Mesangial cell (primary cell): ENCODE results near the genes TBC1D22B and ZFAND3.

- RAMPAGE, long total RNA: no peak
Observed at GRCh38 chr6:36676966-36677616, 1.4 kb upstream of the CDKN1A start.

DNA sequence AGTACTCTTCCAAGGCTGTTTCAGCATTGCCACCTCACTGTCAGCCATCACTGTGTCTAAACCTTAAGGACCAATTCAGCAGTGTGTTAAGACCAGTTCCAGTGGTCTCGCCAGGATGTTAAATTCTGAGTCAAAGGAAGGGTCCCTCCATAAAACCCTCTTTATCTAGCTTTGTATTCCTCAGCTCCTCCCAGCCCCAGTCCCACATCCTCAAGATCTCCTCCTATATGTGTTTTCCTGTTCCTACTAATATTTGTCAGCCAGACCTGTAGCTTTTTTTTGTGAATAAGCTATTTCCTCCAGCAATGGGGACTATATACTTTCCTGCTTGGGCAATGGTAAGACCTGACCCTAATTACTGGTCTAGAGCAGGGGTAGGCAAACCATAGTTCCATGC lies 7.1 kb upstream of the RAB44 start:
- RAMPAGE, long total RNA: no peak

DNA sequence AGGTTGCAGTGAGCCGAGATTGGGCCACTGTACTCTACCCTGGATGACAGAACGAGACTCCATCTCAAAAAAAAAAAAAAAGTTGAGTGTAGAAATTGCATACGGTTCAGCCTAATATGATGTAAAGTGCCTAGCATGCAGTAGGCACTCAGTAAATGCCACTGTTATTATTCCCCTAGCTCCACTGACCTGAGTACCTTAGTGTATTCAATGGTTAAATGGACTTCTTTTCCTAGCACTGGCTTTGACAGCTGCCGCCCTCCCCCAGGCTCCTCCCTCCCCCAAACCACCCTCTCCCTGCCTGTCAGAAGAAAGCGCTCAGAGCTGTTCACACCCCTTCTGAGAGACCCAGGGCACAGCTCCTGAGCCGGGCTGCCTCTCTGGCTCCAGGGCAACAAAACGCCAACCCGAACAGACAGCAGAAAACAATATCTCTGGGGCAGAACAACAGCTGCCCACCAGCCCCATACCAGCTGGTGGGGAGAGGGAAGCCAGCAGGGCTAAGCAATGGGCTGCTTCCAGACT lies 4.6 kb downstream of the CPNE5 start:
- RAMPAGE, long total RNA: no peak

- RAMPAGE, long total RNA: no peak
Observed at GRCh38 chr6:36852774-36853171, 13.5 kb upstream of the CPNE5 start.

DNA sequence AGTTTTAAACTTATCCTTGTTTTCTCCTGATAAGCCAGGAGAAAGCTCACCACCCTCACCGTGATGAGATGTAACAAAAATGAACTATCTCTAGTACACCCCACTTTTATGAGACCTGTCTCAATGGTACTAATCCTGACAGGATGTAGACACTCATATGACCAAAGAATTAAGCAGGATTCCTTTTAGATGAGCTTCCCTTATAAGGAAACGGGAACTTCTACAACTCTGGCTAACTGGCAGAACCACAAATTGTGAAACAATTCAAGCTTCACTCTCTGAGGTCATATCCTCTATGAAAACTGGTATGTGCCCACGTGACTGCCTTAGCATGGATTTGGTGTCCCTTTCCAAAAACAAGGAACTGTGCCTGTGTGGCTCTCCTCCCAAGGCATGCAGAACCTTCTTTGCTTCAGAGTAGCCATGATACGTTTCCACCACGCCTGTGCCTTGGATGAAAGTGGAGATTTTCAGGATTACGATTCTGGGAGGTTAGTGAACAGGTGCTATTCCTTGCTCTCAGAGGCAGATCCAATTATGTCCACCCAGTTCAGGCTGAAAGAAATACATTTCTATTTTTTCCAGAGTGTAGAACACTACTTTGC lies 14.1 kb upstream of the CPNE5 start:
- RAMPAGE, long total RNA: no peak

GRCh38 chr6:37005971-37006604 lies 633 bp downstream of the FGD2 start:
- RAMPAGE, long total RNA: no peak

DNA sequence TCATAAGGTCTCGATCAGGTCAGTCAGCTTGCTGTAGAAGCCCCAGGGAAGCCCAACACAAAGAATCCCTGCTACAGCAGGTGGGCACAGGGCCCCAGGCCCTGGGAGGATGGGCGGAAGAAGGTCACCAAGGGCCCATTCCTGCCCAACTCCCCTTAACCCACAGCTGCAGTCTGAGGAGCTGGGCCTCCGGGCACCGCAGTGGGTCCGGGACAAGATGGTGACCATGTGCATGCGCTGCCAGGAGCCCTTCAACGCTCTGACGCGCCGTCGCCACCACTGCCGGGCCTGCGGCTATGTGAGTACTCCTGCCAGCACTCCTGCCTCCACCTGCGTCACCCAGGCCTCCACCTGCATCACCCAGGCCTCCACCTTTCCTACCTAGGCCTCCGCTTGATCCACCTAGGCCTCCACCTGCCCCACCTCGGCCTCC lies 16.6 kb downstream of the FGD2 start:
- RAMPAGE, long total RNA: no peak

DNA sequence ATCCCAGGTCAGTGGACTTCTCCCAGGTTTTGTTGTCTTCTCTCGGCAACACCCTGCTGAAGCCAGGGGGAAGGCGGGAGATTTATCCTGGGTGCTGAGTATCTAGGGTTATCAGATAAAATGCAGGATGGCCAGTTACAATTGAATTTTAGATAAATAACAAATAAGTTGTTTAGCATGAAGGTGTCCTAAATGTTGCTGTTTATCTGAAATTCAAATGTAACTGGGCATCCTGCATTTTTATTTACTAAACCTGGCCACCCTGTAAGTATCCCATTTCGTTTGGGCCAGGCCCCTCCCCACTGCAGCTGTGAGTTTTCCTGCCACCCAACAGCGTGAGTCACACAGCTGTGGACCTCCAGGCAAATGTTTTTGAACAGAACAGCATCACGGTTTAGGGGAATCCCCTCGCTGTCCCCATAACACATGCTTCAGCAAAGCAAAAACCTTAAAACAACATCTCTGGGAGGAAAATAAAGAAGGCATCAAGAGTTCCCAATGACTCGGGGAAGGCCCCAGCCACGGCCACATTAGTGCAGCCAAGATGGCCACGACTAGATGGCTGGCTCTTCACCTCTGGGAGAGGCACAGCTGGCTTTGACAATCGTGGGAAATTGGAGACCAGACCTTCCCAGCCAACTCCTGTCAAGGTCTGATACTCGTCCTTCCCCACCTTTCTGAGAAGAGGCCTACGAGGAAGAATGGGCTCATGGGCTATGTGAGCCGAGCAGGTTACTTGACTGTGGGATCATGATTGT lies 43.3 kb downstream of the FGD2 start:
- RAMPAGE, long total RNA: no peak

- RAMPAGE, long total RNA: no peak
Observed at GRCh38 chr6:37049763-37050796, 44.6 kb downstream of the FGD2 start.

DNA sequence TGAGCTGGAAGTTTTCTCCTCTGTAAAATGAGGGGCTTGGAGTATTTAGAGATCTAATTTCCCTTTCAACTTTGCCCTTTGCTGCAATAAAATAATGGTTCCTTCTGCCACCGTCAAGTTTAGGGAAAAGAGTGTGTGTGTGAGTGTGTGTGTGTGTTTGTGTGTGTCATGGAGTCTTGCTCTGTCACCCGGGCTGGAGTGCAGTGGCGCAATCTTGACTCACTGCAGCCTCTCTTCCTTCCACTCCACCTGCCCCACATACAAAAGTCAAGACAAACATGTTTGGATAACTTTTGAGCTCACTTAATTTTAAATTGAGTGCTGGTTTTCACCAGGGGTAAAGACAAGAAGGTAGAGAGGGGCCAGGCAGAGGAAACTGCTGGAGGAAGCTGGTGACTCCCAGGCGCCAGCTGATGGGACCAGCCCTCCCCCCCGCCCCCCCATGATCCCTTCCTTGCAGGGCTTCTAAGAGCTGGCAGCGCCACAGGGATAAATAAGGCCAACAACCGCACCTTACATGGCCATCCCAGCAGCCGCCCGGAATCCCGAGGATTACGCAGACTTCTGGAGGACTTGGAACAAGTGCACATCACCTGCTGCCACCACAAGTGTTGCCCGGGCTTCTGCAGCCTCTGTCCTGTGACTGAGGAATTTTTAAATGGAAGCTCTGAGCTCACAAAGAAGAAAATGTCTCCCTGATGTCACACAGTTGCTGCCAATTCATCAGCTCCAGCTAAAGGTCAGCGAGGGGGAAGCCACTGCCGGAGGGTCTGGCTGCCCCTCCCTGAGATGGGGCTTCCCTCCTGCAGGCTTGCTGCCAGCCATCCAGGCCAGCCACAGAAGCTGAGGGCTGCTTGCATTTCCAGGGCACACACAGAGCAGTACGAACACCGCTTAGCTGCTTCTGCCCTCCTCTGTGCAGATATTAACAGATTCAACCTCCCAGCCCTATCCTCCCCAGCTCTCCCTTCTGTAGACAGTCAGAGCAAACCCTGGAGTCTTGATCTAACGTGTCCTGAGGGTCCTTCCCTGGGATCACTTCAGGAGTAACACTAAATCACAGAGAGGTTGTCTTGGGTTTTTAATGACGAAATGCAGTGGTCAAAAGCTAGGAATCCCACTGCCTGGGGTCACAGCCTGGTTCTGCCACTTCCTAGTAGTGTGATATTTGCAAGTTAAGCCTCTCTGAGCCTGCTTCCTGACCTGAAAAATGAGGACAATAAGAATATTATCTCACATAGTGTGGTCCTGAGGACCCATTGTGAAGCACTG lies 38.7 kb upstream of the PIM1 start:
- RAMPAGE, long total RNA: no peak

DNA sequence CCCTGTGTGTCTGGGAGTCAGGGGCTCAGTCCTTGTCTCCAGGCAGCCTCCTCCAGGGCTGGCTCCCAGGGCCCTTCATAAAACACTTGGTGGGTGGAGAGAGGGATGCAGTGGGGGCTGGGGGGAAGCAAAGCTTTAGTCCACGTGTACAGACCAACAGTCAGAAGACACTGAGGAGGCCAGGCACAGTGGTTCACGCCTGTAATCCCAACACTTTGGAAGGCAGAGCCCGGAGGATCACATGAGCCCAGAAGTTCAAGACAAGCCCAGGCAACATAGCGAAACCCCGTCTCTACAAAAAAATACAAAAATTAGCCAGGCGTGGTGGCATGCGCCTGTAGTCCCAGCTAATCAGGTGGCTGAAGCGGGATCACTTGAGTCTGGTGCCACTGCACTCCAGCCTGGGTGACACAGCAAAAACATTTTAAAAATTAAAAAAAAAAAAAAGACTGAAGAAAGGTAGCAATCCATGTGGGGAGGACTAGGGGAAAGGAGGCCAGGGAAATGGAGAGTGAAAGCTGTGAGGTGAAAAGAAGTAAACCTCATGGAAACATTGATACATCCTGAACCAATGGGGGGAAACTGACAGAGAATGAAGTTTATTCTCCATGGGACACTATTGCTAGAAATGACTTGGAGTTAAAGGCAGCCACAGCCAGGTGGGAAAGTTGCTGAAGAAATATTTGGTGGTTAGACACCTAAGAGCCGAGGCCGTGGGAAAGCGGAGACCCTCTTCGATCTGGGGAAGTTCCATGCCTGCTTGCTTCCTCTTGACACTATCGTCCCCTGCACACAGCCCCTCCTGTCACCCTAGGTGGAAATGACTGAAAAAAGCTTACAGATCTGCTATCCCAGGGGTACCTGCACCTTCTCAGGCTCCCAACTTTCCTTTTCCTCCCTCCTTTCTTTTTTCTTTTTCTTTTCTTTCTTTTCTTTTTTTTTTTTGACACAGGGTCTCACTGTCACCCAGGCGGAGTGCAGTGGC lies 35.5 kb downstream of the PIM1 start:
- RAMPAGE, long total RNA: no peak

DNA sequence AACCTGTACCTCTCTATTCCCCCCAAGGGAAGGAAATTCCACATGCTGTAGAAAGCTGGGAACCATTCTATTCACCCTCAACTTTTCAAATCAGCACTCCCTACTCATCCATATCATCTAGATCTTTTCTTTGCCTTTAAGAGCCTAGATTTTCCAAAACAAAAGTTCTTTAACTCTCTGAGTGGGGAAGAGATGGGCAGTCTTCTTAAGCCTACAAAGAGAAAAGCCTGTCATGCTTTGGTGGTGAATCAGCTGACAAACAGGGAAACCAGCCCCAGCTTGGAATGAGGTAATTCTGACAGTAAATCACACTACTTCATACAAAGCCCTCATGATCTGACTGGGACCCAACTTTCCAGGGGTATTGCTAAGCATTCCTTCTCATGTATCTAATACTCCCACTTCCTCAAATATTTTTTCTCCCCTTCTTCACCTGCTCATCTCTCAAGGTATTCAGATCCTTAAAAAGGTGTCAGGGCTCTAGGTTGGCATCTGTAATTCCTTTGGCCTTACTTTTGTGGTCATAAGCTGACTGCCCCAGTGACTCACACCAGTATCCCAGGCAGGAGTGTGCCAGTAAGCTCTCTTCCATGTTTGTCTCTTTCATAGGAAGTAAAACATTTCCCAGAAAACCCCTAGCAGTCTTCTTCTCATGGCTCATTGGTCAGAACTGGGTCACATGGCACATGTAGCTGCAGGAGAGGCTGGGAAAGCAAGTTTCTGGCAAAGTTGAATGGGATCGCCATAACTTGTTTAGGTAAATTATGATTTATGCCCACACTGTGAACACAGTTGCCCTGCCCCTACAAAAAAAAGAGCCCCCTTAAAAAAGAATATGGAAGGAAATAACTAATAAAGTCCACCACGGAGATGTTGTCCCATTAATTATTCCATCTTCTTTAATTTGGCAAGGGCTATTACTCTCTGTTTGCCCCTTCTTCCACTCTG lies 15.0 kb upstream of the TBC1D22B start:
- RAMPAGE, long total RNA: no peak

DNA sequence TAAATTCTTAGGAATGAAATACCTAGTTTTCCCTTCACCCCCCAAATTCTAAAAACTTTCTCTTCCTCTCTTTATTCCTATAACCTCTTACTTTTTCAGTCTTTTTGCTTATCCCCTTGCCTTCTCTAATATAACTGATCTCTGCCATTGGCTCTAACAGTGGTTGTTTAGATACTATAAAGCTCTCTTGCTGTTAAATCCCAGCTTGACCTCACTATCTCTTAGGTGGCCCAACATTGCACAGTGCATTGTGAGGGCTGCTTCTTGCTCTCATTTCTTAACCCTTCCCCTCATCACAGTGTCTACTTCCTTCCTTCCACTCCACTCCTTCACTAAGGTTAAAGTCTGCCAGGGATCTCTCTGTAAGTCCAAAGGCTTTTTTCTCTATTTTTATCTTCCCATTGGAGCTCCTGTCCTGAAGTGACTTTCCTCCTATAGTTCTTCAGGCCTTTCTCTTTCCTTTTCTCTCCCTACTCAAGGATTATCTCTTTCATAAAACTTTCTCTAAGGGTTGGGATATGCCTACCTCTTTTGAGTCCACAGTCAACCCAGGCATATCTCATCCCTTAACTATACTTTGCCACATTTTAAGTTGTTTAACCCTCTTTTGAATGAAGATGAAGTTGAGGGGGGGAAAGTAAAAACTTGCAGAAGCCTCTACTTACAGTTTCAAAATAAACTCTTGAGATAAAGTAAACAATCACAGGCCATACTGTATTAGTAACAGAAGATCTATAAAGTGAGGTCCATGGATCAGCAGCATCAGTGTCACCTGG lies 4.0 kb upstream of the TBC1D22B start:
- RAMPAGE, long total RNA: no peak

GRCh38 chr6:37257202-37258299 lies at the start of gene TBC1D22B:
Gene TBC1D22B, plus strand, starts transcription at chr6:37257772.
- RAMPAGE, long total RNA: no peak

DNA sequence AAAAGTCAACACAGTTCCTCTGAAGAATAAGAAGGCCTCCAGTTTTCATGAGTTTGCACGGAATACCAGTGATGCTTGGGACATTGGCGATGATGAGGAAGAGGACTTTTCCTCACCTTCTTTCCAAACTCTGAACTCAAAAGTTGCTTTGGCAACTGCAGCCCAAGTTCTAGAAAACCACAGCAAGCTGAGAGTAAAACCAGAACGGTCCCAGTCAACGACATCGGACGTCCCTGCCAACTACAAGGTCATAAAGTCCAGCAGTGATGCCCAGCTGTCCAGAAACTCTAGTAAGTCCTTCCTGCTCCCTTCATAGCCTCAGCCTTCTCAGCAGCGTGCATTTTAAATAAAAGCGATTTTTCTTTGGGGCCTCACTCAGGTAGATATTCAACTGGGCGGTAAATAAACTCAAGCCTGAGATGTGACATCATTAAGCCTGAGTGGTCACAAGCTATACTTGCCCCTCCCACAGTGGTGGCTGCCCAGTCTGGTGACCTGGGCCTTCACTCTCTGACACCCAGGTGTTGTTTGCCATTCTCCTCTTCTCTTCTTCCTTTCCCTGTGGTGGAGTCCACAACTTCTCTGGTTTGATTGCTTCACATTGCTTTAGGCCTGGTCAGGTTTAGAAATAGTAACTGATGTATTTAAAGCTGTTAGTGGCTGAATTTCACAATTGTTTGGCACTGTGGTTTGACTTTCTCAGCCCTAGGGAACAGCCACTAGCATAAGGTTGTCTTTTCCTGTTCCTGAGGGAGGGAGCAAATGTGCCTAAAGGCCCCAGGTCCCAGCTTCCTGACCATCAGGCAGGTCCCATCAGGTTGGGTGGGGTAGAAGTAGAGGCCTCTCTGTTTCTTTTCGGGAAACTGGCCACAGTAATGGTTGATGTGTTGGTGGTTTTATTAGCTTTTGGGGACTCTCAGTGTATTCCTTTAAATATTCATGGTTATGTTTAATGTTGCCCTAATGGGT lies 21.7 kb upstream of the TMEM217 start:
- RAMPAGE, long total RNA: no peak

DNA sequence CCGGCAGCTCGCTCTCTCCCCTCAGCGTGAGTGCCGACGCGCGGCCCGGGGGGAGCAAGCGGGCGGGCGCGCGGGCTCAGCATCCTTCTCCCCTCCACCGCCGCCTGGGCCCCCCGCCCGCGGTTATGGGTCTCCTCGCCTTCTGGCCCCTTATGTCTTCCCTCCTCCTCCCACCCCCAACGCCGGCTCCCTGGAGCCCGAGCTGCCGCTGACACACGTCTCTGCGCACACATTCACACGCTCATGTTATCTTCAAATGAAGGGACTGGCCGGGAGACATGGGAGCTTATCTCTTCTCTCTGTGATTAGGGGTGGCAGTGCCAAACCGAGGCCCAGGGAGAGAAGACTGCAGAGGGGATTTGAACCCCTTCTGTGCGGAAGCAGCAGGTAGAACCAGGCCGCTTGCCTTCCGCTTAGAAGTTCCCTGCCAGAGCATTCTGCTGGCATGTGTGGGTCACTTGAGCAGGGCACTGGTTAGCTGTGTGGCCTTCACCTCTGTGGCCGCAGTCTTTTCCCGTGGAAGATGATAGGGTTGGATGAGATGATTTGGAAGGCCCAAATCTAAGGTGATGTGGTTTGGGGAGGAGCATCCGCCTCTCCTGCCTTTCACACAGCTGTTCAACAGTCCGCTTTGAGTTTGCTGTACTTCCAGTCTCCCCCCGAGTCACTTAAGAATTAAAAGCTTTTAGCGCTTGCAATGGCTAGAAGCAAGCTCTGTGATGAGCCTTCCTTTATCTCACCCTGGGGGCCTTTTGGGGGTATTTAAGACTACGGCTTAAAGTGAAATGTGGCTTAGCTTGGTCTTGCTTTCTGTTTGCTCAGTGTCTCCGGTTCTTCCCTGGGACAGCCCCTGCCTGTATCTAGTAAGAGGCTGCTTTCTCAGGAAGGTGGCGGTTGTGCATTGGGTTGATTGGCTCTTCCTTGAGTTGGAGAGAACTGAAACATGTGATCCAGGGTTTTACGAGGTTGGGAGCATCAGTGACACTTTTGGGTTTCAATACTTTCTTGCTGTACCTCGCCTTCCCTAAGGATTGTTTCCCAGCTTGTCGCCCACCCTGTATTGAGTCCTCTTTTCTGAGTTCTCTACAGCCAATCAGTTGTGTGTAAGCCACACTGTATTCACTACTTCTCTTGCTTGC lies 700 bp downstream of the CMTR1 start:
- RAMPAGE, long total RNA: no peak

DNA sequence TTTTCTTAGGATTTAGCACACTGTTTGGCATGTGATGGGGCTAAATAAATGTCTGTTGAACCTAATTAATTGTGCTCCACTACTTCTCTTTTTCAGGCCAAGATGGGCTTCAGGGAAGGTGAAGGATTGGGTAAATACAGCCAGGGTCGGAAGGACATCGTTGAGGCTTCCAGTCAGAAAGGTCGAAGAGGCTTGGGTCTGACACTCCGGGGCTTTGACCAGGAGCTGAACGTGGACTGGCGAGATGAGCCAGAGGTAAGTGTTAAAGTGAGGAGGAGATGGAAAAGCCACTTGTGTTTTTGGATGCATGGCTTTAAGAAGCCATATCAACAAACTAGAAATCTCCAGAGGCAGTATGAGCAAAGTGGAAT lies 13.2 kb downstream of the CMTR1 start:
- RAMPAGE, long total RNA: no peak

DNA sequence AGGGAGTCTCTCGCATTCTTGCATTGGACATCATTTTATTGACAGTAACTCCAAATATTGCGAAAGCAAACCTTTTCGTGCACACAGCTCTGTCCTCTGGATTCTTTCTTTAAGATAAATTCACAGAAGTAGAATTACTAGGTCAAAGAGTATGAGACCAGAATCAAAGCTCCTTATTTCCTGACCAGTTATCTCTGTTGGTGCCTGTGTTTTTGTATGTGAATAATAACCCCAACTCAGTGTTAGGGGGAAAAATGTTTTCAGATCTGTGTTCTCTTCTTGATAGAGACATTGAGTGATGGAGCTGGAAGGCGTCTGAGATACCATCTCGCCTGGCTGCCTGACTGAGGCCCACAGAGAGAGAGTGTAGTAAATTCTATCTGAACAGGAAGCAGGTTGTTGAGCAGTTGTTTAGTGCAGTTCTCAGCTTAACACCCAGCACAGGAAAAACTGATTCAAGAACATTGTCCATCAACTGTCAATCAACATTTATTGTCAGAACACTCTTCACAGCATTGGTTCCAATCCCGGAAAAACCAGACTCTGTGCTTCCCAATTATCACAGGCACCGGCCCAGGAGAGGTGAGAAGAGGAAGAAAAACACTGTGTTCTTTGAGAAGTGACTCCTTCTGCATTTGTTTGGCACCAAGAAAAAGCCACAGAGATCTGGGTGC lies 2.2 kb upstream of the CCDC167 start:
- RAMPAGE, long total RNA: no peak

DNA sequence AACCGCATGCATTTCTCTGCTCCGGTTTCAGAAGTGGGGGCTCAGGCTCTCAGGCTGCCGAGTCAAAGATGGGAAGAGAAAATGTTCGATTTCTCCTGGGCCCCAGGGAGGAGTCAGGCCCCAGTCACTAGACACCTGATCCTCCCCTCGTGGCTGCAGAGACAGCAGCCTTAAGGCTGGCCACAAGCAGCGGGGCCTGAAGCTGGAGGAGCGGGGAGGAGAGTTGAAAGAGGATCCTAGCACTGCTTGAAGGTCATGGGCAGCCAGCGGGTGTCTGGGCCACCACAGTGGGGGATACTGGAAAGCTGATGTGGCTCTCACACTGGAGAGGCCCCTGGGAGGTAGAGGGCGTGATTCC lies 42.2 kb upstream of the ZFAND3 start:
- RAMPAGE, long total RNA: no peak

DNA sequence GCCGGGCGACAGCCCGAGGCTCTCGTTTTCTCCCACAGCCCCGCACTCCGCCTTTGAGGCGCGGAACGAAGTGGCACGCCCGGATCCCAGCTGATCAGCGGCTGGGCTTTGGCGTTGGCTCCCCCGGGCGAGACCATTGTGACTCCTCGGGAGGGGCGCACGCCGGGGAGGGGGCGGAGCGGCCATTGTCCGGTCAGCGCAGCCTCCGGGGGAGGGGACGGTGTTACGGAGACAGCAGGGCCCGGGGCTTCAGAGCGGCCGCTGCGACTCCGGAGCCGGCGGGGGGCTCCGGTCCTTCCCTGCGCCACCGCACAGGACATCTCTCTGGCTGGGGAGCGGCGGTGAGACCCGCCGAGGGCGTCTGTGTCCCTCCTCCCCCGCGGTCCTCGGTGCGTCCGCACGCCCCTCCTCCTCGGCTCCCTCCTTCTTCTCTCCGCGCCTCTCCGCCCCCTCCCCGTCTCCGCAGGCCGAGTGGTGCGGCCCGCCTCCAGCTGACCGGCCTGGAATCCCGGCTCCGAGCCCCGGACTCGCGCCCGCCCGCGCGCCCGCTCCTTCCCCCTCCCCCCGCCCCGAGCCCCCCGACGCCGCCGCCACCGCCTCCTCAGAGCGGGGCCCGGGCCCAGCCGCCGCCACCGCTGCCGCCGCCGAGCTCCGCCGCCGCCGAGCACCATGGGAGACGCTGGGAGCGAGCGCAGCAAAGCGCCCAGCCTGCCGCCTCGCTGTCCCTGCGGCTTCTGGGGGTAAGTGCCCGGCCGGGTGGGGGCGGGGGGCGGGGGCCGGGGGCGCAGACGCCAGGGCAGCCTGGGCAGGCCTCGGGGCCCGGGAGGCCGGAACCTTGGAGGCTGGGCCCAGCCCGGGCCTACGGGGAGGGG lies at the start of gene ZFAND3:
Gene ZFAND3 (plus strand): TSS at position 451 of the 872 bp plus-strand sequence.
- RAMPAGE, long total RNA: no peak